AG09309 (cell line): Measurements from ENCODE around the genes CALN1, FKBP6 and LIMK1.

DNA sequence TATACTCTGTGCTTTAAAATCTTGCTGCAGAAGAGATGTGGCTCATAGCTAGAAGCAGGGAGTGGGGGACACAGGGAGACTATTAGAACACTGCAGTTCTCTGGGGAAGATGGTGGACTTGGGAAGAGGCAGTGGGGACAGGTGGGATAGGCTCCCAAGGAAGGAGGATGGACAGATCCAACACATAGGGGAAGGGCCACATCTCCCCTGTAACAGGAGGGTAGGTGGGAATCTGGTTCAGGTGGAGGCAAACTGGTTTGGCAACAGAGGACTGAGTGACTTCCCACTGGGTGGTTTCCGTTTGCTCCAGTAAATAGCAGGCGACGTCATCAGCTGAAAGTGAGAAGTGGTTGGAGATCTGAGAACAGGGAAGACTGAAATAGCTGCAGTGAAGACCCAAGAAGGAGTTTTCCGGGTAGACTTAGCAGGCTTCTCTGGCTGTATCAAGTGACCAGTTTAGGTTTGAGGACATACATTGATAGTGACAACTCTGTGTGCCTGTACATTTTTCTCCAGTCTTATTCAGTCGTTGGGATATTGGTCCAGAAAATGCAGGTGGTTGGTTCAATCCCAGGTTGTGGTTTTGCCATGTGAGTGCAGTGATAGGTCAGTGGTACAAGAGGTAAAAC is 504.4 kb downstream of the GALNT17 start:
- RRBS = no CpG with 5 or more reads among the region's 5 CpGs

- RRBS = 16% methylated on average over 2 of the region's 4 CpGs
Measured at GRCh38 chr7:71712251-71712585, 580.3 kb downstream of the GALNT17 start.

DNA sequence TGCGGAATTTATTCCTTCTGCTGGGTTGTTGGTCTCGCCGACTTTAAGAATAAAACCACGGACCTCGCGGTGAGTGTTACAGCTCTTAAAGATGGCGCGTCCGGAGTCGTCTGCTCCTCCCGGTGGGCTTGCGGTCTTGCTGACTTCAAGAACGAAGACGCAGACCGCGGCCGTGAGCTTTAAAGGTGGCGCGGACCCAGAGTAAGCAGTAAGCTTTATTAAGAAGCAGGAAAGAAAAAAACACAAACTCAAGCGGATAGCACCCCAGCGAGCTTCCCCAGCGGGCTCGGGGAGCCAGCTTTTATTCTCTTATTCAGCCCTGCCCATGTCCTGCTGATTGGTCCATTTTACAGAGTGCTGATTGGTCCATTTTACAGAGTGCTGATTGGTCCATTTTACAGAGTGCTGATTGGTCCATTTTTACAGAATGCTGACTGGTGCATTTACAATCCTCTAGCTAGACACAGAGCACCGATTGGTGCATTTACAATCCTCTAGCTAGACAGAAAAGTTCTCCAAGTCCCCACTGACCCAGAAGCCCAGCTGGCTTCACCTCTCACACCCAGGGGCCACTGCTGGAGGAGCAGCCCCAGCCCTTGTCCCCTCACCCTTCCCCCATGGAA is at the start of gene CALN1:
Gene CALN1, minus strand, starts transcription at position 276 of the 623 bp plus-strand sequence.
- RRBS = no CpG with 5 or more reads among the region's 24 CpGs

- RRBS = no CpG with 5 or more reads among the region's 8 CpGs
Measured at GRCh38 chr7:72446850-72447345, 34.8 kb upstream of the CALN1 start.

DNA sequence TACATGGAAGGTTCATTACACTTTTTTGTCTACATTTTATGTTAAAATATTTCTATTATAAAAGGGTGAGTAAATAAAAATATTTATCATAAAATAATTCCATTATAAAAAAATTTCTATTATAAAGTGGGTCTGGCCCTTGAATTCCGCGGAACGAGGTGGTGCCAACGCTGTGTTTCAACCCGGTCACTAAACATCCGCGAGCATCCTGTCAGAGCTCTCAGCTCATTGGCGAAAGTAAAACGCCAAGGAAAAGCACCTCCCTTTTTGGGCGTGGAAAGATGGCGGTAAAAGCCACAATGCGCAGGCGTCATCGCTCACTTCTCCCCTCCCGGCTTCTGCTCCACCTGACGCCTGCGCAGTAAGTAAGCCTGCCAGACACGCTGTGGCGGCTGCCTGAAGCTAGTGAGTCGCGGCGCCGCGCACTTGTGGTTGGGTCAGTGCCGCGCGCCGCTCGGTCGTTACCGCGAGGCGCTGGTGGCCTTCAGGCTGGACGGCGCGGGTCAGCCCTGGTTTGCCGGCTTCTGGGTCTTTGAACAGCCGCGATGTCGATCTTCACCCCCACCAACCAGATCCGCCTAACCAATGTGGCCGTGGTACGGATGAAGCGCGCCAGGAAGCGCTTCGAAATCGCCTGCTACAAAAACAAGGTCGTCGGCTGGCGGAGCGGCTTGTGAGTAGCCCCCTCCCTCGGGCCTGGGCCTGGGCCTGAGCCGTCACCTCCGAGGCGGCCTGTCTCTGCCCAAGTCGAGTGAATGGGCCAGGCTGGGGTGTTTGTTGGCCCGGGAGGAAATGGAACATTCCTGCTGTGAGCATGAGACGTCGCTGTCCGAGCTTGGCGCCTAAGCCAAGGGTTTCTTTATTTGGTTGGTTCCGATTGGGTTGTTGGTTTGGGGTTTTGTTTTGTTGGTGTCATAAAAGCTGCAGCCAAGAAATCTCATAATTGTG is 1.4 kb upstream of the TYW1B start:
- RRBS = no CpG with 5 or more reads among the region's 63 CpGs

GRCh38 chr7:73327963-73328447 is at the start of gene FKBP6:
Gene FKBP6 (plus strand): TSS chr7:73328161.
- RRBS = no CpG with 5 or more reads among the region's 49 CpGs

- RRBS = 28% methylated on average over 4 of the region's 17 CpGs
Measured at GRCh38 chr7:73428865-73429403, 4.6 kb upstream of the FZD9 start.

GRCh38 chr7:73442160-73442663 is 8.6 kb downstream of the FZD9 start:
- RRBS = no CpG with 5 or more reads among the region's 11 CpGs

DNA sequence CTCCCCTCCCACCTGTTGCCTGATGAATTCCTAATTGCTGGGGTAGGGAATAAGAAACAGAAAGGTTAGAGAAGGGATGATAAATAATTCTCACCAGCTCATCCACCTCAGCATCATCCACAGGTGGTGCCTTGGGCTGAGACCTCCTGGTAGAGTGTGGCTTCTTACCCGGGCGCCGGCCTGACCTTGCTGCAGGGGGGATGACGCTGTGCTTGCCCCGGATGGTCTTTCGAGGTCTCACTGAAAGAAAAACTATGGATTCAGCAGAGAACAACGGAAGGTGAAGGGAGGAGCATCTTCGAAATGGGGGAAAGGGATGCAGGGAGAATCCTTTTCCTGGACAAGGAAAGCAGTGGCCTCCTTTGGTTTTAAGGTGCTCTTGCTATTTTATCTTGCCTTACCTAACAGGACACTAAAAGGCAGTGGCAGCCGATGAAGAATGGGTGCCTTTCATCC is 10.3 kb downstream of the FZD9 start:
- RRBS = 93% methylated on average over 2 of the region's 9 CpGs

DNA sequence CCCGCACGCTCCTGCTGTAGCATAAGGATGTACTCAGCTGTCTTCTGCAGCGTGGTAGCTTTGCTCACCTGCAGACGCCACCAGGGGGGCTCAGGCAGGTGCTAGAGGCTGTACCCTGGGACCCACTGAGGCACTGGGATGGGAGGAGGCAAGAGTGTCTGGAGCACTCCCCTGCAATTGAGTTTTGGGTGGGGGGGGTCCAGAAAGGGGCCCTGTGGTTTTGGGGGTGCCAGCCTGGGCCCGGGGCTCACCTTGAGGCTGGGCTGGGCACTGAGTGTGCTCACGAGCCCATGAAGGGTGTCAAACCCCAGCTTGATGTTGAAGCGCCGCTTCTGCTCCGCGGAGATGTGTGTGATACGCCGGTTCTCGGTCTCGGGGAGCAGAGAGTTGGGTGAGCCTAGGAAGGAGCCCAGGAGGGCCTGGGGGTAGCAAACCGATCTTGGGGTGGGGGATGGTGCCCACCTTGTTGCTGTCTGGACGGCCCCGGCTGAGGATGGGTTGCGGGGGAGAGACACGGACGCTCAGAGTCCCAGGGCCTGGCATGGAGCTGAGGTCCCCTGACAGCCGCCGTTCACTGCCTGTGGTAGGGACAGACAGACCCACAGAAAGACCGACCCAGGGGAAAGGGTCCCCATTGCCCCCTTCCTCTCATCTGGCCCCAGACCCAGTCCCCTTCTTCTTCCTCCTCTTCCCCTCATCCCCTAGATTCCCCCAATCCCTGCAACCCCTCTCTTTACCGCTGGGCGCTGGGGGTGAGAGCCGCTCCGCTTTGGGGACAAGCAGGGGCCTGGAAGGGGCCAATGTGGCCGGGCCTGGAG is 17.7 kb upstream of the TBL2 start:
- RRBS = 83% methylated on average over 1 of the region's 28 CpGs

DNA sequence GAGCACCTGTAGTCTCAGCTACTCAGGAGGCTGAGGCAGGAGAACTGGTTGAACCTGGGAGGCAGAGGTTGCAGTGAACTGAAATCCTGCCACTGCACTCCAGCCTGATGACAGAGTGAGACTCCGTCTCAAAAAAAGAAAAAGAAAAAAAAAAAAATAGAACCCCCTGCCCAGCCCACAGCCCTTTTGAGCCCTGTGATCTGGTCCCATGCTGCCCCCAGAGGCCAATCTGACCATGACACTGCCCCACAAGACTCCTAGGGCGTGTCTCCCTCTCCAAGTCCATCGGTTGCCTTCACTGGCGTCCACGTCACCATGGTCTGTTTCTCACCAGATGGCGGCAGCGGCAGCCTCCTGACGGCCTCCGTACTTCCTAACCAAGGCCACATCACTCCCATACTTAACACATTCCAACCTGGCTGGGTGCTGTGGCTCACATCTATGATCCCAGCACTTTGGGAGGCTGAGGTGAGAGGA is 18.0 kb downstream of the BUD23 start:
- RRBS = no CpG with 5 or more reads among the region's 9 CpGs

GRCh38 chr7:73717984-73718427 is 1.5 kb downstream of the STX1A start:
- RRBS = no CpG with 5 or more reads among the region's 10 CpGs

DNA sequence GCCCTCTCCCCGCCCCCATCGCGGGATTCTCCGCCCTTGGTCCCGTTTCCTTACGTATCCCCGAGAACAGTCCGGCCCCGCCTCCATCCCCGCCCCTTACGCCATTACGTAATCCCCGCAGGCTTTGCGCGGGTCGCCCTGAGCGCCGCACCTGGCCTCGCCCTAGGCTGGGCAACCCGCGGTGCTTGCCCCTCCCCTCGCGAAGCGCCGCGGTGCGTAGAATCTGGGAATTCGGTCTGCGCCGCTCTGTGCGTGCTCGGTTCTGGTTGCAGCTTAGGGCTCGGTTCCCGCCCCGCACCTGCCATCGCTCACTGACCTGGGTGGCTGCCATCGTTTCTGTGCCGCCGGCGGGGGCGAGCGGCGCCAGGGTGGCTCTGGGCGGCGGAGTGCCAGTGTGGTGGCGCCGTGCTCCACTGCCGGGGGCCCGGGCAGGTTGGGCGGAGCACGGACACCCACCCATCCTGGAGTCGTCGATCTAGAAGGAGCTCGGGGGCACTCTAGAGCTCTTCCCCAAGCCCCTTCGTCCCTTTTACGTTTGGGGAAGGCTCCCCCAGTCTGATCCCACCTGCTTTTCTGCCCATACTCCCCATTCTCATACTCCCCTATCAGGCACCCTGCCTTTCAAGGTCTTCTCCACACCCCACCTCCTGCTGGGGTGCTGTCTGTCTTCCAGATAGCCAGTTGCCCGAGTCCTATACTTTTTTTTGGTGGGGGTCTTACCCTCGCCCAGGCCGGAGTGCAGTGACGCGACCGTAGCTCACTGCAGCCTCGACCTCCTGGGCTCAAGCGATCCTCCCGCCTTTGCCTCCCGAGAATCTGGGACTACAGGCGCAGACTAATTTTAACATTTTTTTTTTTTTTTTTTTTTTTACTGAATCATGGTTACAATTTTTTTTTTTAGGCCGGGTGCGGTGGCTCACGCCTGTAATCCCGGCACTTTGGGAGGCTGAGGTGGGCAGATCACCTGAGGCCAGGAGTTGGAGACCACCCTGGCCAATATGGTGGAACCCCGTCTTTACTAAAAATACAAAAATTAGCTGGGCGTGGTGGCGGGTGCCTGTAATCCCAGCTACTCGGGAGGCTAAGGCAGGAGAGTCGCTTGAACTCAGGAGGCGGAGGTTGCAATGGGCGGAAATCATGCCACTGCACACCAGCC is 674 bp upstream of the ABHD11 start:
- RRBS = 2% methylated on average over 9 of the region's 78 CpGs

- RRBS = no CpG with 5 or more reads among the region's 54 CpGs
Measured at GRCh38 chr7:73769494-73770074, 486 bp downstream of the CLDN3 start.

- RRBS = no CpG with 5 or more reads among the region's 9 CpGs
Measured at GRCh38 chr7:73871274-73871830, 10.4 kb downstream of the TMEM270 start.

GRCh38 chr7:73978867-73979565 is 49.0 kb upstream of the ELN start:
- RRBS = no CpG with 5 or more reads among the region's 15 CpGs

- RRBS = 64% methylated on average over 4 of the region's 14 CpGs
Measured at GRCh38 chr7:74012915-74013370, 15.0 kb upstream of the ELN start.

- RRBS = no CpG with 5 or more reads among the region's 14 CpGs
Measured at GRCh38 chr7:74026540-74027206, 1.3 kb upstream of the ELN start.

DNA sequence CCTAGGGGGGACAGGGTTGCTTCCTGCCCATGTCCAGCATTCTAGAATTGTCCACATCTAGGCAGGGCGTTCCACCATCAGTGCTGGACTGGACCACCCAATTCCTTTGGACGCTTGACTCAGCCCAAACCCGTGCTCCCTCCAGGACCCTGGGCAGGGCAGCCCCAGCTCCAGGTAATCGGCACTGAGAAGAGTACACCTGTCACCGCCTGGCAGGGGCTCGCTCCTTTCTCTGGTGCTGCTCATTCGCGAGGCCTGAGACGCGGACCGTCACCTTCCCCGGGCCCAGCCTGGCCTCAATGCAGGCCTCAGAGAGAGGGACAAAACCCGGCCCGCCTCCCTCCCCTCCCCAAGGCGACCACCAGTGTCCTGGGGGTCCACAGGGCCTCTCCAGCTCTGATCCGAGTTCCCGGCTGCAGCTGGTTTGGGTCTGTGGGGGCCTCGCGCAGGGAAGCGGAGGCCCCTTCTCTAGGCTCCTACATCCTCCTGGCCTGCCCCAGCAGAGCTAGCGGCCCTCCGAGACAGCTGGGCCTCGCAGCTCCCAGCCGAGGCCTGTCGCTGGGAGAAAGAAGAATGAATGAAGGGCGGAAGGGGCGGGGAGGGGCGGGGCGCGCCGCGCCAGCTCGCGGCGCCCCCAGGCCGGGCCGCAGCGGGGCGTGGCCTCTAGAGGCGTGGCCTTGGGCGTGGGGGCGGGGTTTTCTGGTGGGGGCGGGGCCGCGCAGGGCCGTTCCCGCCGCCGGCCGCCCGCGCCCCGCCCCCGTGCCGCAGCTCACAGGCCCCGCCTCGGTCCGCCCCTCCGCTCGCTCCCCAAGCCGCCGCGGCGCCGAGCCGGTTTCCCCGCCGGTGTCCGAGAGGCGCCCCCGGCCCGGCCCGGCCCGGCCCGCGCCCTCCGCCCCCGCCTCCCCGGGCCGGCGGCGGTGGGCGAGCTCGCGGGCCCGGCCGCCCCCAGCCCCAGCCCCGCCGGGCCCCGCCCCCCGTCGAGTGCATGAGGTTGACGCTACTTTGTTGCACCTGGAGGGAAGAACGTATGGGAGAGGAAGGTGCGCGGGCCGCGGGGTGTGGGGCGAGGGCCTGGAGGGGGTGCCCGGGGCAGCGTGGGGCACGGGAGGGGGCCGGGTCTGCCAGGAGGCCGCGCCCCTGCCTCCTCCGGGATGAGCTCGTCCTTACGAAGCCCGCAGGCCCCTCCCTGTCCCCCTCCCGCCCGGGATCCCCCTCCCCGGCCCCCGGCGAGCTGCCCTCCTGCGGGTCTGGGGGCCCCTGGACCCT is at the start of gene LIMK1:
Gene LIMK1, plus strand, starts transcription at position 799 of the 1,266 bp plus-strand sequence.
- RRBS = 8% methylated on average over 33 of the region's 115 CpGs